ENCODE measurements around the genes SLC15A1, ZIC5 and GGACT.

DNA sequence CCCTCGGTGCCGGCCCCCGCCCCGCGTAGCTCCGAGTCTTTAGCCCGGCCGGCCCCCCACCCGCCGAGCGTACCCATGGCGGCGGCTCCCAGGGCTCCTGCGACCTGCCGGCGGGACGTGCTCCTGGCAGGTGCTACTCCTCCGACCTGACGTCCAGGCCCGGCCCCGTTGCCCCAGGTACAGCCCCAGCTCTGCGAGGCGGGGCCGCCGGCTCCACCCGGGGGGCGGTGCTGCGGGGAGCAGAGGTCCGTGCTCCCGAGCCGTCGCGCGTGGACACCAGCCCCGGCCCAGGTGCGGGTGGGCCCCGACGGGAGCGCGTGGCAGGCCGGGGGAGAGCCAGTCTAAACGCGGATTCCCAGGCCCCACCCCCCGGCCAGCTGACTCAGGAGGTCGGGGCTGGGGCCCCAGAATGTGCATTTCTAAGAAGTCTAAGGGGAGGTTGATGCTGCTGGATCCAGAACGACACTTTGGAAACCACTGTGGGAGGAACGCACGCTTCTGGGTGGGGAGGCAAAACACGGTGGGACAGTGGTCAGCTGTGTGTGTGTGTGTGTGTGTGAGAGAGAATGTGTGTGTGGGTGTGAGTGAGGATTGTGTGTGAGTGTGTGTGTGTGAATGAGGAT lies at the start of gene SLC15A1:
TSS of gene SLC15A1 (minus strand) at position 151 of the 623 bp plus-strand sequence.
- PRO-cap: no peak

DNA sequence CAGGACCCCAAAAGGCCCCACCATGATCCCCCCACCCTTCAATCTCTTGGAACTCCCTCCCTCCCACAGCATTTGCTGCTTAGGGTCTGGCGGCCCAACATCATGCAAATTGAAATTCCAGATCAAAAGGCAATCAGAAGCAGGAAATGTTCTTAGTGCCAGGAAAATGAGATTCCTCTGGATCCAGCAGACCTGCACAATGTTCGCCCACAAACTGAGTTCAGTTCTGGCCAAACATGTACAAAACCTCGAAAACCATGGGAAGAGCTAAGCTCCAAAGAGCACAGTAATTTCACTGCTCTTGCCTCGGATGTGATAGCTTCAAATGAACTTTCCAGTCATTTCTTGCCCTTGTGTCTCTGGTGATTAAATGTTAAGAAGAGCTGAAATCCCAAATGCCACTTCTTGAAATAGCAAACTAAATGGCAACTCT lies 14.7 kb downstream of the DOCK9 start:
- PRO-cap: no peak

DNA sequence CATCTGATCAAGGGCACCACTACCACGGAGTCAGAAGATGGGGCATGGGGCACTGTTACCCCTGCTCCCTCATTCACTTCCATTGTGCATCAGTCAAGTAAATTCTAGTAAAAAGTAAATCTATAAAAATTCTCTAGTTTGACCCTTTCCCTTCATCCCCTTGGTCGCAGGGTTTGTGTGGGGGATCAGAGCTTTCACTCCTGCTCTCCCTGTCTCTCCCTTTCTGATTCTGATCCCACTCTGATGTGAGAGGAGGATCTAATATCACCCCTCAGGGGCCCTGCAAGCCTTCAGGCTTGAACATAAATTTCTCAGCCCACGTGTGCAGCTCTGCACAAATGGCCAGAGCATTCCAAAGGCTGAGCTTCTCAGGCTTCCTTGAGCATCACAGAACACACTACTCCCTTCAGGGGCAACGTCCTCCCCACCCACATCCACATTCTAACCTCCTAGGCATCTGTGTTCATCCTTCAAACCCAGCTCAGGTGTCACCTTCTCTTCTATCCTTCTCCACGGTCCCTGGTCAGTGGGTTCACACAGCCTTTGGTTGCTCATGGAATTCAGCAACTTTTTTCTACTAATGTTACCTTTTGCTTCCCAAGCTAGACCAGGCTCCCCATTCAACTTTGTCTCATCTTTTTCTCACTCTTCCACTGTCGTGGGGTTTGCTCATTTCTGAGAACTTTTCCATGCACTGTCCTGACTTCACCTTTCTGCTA lies 24.3 kb upstream of the DOCK9 start:
- PRO-cap: no peak

- PRO-cap: no peak
These were observed 11.8 kb upstream of the GPR18 start for GRCh38 chr13:99269875-99270422.

- PRO-cap: no peak
These were observed 19.5 kb upstream of the GPR18 start for GRCh38 chr13:99277543-99278222.

DNA sequence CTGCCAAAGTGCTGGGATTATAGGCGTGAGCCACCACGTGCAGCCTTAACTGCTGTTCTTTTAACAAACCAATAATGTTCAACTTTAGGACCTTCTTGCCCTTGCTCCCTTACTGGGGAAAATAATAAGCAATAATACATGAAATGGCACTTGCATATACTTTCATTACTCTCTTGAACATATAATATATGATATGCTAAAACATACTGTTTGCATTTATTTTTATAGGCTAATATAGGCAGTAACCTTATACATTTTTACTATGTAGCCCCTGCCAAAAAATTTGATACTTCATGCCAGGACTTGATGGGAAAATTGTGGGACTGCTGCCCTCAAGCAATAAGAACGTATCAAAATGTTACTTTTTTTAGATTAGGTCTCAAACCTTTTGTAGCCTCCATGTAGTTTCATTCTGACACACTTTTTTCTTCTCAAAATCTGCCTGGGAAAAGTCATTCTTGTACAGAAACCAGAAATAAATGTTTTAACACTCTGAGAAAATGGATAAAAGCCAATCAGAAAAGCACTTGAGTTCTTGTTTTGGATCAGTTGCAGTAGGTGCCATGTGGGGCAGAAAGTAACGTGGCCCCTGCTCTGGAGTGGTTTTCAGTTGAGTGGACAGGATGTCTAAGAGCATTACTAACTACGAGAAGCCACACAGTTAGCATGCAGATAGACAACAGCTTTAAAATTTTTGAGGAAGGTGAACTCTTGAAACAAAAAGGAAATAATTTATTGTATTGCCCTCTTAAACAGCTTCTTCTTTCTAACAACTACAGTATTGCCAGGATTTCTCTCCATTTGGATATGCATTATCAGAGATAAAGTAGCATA lies 19.2 kb downstream of the GPR183 start:
- PRO-cap: no peak

GRCh38 chr13:99370618-99370853 lies 63.3 kb upstream of the GPR183 start:
- PRO-cap: no peak

- PRO-cap: no peak
These were observed 69.0 kb upstream of the GPR183 start for GRCh38 chr13:99376026-99376838.

GRCh38 chr13:99403740-99404100 lies 96.5 kb upstream of the GPR183 start:
- PRO-cap: no peak

GRCh38 chr13:99413243-99413563 lies 88.1 kb upstream of the TM9SF2 start:
- PRO-cap: no peak

DNA sequence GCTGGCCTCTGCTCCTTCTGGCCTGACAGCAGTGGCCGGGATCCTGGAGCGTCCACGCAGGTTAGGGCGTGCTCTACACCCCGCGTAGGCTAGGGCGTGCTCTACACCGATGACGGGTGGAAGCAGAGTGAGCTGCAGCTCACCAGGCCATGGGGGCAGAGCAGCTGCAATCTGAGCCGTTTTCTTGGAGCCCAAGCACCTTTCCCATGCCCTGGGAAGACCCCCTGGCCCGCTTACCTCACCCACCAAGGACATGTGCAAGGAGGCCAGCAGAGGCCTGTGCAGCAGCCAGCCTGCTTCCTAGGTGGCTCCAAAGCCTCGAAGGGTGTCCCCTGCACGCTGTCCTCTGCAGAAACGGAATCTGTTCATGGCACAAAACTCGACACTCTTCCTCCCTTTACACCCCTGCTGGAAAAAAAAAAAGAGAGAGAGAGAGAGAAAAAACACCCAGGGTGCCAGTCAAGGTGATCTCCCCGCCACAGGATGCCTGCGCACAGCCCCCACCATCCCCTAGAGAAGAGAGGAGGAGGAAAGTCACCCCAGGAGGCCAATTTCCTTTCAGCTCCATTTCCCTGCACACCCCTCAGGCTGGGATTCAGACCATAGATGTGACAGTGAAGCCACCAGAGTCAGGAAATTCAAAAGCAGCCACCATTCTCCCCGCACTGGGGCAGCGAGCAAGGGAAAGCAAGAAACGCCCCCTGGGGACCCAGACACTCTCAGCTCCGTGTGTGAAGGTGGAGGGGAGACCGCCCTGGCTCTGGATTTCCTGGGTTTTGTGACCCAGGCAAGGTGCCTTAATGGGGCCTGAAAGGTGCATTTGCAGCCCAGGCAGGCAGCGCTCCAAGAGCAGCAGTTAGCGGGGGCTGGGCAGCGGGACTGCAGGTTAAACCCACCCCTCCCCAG lies 84.2 kb upstream of the TM9SF2 start:
- PRO-cap: no peak

DNA sequence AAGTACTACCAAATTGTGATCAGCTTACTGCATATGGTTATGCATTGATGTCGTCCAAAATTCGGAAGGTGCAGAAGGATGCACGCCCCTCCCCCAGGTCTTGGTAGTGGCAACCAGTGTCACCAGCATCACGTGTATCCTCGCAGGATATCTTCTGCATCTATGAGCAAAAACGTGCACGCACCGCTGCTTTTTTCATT lies 61.5 kb upstream of the TM9SF2 start:
- PRO-cap: no peak

- PRO-cap: no peak
These were observed 43.9 kb downstream of the CLYBL start for GRCh38 chr13:99650323-99650758.

DNA sequence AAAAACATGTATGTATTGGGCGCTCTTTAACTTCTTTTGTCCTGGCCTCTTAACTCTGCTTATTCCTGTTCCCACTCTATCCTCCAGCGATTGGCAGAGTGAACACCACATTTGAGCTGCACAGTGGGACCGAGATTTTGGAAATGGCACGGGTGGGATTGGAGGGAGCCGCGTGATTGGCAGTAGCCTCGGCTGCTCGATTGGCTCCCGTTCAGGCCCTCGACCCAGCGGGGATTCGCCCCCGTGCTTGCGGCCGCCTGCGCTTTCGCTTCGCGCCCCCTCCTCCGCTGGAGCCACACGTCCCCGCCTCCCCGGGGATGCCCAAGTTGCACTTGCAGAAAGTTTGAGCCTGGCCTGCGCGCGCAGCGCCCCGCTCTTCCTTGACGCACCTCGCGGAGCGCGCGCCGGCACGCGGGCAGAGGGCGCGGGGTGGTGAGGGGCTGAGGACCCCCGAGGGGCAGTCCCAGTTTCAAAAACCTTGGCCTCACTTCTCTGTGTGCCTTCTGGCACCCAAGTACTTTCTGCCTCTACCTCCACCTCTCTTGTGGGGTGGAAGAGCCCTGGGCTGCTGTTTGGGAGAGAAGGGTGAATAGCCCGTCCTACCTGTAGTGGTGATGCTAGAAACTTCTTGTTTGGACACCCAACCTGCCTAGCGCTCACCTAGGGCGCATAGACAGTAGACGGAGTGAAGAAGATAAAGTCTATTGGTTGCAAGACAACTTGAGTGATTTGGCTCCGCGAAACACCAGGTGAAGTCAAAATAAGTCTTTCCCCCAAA lies at the start of gene ZIC5:
TSS of gene ZIC5 (minus strand) at position 100 of the 778 bp plus-strand sequence.
- PRO-cap: no peak

- PRO-cap: no peak
These were observed 3.1 kb downstream of the ZIC2 start for GRCh38 chr13:99984410-99985277.

DNA sequence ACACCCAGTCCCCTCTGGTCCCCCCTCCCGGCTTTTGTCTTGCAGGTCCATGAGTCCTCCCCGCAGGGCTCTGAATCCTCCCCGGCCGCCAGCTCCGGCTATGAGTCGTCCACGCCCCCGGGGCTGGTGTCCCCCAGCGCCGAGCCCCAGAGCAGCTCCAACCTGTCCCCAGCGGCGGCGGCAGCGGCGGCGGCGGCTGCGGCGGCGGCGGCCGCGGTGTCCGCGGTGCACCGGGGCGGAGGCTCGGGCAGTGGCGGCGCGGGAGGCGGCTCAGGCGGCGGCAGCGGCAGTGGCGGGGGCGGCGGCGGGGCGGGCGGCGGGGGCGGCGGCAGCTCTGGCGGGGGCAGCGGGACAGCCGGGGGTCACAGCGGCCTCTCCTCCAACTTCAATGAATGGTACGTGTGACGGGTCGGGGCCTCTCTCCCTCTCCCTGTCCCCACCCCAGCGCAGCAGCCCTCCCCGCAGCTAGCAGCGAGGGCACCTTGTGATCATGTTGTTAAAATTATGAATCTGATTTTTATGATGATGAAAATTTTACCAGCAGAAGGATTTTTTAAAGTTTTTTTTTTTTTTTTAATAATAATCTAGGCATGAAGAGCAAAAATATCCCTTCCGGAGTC lies 3.8 kb downstream of the ZIC2 start:
- PRO-cap: no peak

GRCh38 chr13:99987602-99988343 lies 6.2 kb downstream of the ZIC2 start:
- PRO-cap: no peak

DNA sequence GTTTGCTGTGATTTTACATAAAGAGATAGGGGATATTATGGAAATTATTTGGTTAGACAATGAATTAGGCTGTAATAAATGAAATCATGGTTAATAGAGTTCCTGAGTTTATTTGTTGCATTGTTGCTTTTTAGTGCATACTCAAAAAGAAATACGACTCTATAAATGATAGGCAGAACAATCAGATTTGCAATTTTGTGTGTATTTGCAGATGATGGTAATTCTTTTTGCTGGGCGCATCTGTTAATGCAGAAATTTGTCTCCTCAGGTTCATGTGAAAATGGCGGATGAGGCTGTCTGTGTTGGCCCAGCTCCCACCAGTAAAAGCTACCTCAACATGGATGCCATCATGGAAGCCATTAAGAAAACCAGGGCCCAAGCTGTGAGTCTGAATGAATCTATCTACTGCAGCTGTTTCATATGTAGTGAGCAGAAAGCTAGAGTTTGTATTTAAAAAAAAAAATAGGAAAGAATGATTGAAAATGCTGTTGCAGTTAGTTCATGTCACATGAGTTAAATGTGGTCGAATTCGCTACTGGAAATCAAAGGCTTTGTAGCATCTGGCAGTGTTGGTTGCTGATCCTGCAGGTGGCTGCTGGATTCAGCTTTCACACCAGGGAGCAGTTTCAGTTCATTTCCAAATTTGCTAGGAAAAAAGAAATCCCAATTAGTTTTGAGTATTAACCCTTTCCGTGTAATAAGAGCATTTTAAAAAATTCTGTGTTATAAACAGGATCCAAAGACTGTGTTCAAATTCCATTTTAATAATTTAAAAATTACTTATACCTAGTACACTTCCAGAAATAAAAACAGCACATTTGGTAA lies 66.0 kb downstream of the PCCA start:
- PRO-cap: no peak

GRCh38 chr13:100274743-100275291 lies 185.9 kb downstream of the PCCA start:
- PRO-cap: no peak

GRCh38 chr13:100588010-100589192 lies at the start of gene GGACT:
TSS of gene GGACT (minus strand) at chr13:100588789.
- PRO-cap: no peak